ENCODE data around the gene BORA.

- PRO-cap, 3 experiments, result no peak in any of the 3 experiments
- RAMPAGE, long total RNA, 2 experiments, result start-site peak on the plus strand in 2 of 2 experiments, at chr13:54572202-54572258 at its widest, 9 to 39 reads per replicate
- RRBS, result no CpG with 5 or more reads among the region's 35 CpGs
Measured at GRCh38 chr13:54571964-54572749, 1543.5 kb downstream of the OLFM4 start.

- PRO-cap, 3 experiments, result no peak in any of the 3 experiments
- RAMPAGE, long total RNA, 2 experiments, result no peak in any of the 2 experiments
- RRBS, result no CpG with 5 or more reads among the region's 5 CpGs
Measured at GRCh38 chr13:55577399-55578484, 1563.0 kb upstream of the PRR20A start.

- PRO-cap, 3 experiments, result no peak in any of the 3 experiments
- RAMPAGE, long total RNA, 2 experiments, result no peak in any of the 2 experiments
- RRBS, result no CpG with 5 or more reads among the region's 2 CpGs
Measured at GRCh38 chr13:57860723-57861162, 229.2 kb downstream of the PCDH17 start.

DNA sequence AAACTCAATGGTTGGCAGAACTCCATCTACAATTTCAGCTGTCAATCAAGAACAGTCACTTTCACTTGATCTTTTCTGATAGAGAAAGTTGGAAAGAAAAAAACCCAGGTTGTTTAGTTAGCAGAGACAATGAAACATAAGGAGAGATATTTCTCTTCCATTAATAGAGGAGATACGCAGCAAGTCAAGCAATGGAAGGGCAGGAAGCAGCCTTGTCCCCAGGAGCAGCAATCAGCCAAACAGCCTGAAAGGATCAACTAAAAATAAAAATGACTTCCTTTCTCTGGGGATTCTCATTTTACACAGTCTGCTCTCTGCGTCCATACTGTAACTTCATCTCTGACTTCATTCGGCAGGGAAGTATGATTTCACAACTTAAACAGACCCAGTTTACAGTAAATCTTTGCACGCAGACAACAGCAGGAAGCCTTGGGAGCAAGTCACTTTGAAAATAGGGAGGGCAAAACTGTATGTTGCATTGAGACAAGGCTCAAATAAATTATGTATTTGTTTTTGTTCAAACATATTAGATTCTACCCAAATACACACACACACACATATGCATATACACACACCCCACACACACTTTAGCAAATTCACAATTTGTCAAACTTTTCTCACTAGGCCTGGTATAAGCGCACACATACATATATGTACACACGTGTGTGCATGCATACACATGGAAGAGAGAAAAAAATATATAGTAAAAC is 826.6 kb downstream of the DIAPH3 start:
- PRO-cap, 3 experiments, result no peak in any of the 3 experiments
- RAMPAGE, long total RNA, 2 experiments, result no peak in any of the 2 experiments
- RRBS, result no CpG with 5 or more reads among the region's 6 CpGs

- PRO-cap, 3 experiments, result peak in 1 of 3 experiments; most common minus-strand start chr13:59342427 (in 1)
- RAMPAGE, long total RNA, 2 experiments, result no peak in any of the 2 experiments
- RRBS, result no CpG with 5 or more reads among the region's 1 CpG
Measured at GRCh38 chr13:59342330-59342611, 821.5 kb downstream of the DIAPH3 start.

GRCh38 chr13:59458860-59459606 is 704.7 kb downstream of the DIAPH3 start:
- PRO-cap, 3 experiments, result peak in 1 of 3 experiments; most common plus-strand start chr13:59459141 (in 1); most common minus-strand start chr13:59458969 (in 1)
- RAMPAGE, long total RNA, 2 experiments, result no peak in any of the 2 experiments
- RRBS, result no CpG with 5 or more reads among the region's 9 CpGs

DNA sequence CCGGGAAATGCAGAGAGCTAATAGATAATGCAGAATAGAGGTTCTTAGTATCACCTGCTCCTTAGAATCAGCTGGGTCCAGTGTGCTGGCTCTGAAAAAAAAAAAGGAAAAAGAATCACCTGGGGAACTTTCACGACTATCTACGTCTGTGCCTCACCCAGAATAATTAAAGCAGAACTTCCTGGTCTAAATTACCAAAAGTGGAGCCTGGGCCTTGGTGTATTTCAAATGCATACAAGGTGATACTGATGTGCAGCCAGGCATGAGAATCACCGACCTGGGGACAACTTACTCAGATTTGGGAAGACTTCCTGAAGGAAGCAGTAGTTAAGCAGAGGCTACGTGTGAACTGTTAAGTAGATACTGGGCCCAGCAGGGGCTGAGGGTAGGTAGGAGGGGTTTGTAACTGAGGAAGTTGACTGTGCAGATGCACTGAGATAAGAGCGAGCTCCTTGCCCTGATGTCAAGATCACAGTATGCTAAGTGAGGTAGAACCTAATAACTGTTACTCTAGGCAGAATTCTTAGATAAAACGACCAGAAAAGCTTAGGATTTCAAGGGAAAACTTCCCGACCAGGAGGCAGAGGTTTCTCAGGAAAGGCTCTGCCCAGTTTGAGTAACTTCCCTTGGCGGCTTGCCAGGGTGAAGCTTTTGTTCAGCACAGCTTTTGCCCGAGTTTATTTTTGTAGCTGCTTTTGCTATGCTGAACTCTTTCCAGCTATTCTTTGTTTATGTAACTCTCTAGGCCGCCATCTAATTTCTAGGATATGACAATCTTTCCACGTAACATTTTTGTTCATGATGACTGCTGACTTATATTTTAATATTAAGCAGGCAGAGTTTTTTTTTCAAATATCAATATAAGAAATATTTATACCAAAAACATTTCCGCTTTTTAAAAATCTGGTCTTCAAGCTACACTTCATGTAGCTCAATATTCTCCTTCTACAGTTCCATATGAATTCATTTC is 632.1 kb downstream of the DIAPH3 start:
- PRO-cap, 3 experiments, result no peak in any of the 3 experiments
- RAMPAGE, long total RNA, 2 experiments, result no peak in any of the 2 experiments
- RRBS, result no CpG with 5 or more reads among the region's 13 CpGs

DNA sequence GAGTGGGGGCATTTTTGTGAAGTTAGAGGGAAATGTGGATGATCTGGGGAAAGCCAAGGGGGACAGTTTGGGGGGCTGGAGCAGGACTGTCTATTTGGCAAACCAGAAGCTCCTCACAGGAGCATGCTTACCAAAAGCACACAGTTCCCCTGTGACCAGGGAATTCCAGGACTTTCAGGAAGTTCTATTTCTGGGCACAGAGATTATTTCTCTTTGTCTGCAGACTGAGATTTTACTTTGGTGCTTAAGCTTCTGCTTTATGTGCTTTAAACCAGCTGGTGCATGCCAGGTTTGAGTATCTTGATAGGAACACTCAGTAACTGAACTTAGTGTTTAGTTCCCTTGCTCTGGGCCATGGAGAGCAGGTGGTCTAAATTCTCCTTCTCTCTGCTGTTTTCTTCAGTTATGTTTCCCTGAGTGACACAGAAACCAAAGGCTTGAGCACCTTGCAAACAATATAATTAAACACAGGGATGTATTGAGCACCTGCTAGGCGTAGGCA is 525.2 kb downstream of the DIAPH3 start:
- PRO-cap, 3 experiments, result no peak in any of the 3 experiments
- RAMPAGE, long total RNA, 2 experiments, result no peak in any of the 2 experiments
- RRBS, result no CpG with 5 or more reads among the region's 1 CpG

- PRO-cap, 3 experiments, result no peak in any of the 3 experiments
- RAMPAGE, long total RNA, 2 experiments, result no peak in any of the 2 experiments
- RRBS, result no CpG with 5 or more reads among the region's 4 CpGs
Measured at GRCh38 chr13:60409402-60410245, 12.6 kb downstream of the TDRD3 start.

GRCh38 chr13:62512125-62512612 is 1096.5 kb upstream of the PCDH20 start:
- PRO-cap, 3 experiments, result no peak in any of the 3 experiments
- RAMPAGE, long total RNA, 2 experiments, result no peak in any of the 2 experiments
- RRBS, result no CpG with 5 or more reads among the region's 5 CpGs

GRCh38 chr13:62864892-62865191 is 881.7 kb upstream of the ENSG00000237378 start:
- PRO-cap, 3 experiments, result peak in 3 of 3 experiments; most common minus-strand start chr13:62865130 (in 2)
- RAMPAGE, long total RNA, 2 experiments, result no peak in any of the 2 experiments
- RRBS, result no CpG with 5 or more reads among the region's 1 CpG

DNA sequence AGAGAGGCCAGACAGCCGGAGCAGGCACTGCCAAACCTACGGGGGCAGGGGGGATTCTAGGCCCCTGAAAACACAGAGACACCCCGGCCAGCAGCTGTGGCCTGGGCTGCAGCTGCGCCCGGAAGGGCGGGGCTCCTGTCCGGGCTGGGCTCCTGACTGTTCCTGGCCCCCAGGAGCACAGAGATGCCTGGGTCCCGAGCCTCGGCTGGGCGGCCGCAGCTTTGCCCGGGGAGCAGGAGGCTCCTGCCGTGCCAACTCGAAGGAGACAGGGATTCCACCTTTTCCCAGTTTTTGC is 245.7 kb upstream of the ENSG00000285566 start:
- PRO-cap, 3 experiments, result no peak in any of the 3 experiments
- RAMPAGE, long total RNA, 2 experiments, result no peak in any of the 2 experiments
- RRBS, result 25% methylated on average over 11 of the region's 14 CpGs

- PRO-cap, 3 experiments, result peak in 3 of 3 experiments; most common plus-strand start chr13:65149765 (in 3)
- RAMPAGE, long total RNA, 2 experiments, result start-site peak on the plus strand in 1 of 2 experiments, at chr13:65149947-65149987 at its widest, 25 reads per replicate
- RRBS, result 28% methylated on average over 7 of the region's 41 CpGs
Measured at GRCh38 chr13:65149480-65150158, 1316.8 kb upstream of the ENSG00000285566 start.

DNA sequence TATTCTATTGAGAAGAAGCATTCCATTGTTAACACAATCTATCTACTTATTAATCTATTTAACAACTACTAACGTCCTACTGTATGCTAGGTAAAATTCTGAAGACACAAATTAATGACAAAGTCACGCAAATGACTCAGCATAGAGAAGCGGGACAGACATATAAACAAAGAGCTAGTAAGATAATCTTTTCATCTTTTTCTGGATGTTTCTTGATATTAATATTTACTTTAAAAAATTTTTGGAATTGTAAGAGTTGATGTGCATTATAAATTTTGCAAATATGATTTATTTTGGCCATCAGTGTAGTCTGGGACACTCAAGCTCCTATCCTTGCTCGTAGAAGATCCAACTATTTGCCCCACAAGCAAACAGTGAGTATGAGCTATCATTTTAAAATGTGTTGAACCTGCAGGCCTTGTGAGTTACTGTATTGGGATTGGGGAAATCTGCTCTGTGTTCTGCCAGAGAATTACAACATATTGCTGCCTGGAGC is 109.1 kb downstream of the PCDH9 start:
- PRO-cap, 3 experiments, result no peak in any of the 3 experiments
- RAMPAGE, long total RNA, 2 experiments, result no peak in any of the 2 experiments
- RRBS, result no CpG with 5 or more reads among the region's 4 CpGs

- PRO-cap, 3 experiments, result no peak in any of the 3 experiments
- RAMPAGE, long total RNA, 2 experiments, result no peak in any of the 2 experiments
- RRBS, result no CpG with 5 or more reads among the region's 8 CpGs
Measured at GRCh38 chr13:67229372-67229816, 742 bp downstream of the PCDH9 start.

DNA sequence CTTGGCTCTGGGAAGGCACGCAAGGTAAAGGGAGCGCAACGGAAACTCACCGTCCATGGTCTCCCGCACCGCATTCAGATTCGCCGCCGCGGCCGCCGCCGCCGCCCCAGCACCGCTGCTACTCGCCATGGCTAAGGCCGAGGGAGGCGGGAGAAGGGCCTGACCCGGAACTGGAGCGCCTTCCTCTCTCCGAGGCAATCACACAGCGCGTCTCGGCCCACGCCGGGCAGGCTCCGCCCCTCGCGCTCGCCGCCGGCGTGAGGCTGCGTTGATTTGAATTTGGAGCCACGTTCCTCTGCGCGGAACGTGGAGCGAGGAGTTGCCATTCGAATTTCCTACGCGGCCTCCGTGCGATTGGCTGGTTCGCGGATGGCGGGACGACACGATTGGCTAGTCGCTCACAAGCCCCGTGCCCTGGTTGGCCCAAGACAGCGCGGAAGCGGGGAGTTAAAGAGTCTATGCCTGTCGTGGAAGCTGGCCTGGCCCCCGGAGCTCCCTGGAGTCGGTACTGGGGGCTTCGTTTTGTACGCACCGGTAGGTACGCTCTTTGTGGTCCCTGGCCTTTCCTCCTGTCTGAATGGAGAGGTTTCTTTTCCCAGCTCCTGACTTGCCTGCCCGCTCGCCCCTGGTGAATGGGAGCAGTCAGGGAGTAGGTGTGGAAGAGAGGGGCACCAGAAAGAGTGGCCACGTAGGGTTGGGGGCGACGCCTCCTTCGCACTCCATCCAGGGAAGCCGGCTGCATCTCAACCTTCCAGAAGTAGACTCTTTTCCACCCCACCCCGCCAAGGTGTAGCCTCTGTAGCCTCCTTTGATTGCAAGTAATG is at the start of gene BORA:
Gene BORA, plus strand, starts transcription at position 450 of the 824 bp plus-strand sequence.
- PRO-cap, 3 experiments, result peak in 3 of 3 experiments; most common plus-strand start position 304 of the sequence (in 1); most common minus-strand start position 172 of the sequence (in 3)
- RAMPAGE, long total RNA, 2 experiments, result start-site peak on the minus strand in 1 of 2 experiments, centred at position 191 of the sequence, 231 reads per replicate
- RRBS, result 1% methylated on average over 13 of the region's 69 CpGs

GRCh38 chr13:72773547-72773989 is 8.1 kb downstream of the DIS3 start:
- PRO-cap, 3 experiments, result no peak in any of the 3 experiments
- RAMPAGE, long total RNA, 2 experiments, result start-site peak on the minus strand in 1 of 2 experiments, at chr13:72773691-72773699 at its widest, 17 reads per replicate
- RRBS, result no CpG with 5 or more reads among the region's 3 CpGs

- PRO-cap, 3 experiments, result no peak in any of the 3 experiments
- RAMPAGE, long total RNA, 2 experiments, result no peak in any of the 2 experiments
- RRBS, result no CpG with 5 or more reads among the region's 2 CpGs
Measured at GRCh38 chr13:72911476-72912007, 129.6 kb downstream of the PIBF1 start.

DNA sequence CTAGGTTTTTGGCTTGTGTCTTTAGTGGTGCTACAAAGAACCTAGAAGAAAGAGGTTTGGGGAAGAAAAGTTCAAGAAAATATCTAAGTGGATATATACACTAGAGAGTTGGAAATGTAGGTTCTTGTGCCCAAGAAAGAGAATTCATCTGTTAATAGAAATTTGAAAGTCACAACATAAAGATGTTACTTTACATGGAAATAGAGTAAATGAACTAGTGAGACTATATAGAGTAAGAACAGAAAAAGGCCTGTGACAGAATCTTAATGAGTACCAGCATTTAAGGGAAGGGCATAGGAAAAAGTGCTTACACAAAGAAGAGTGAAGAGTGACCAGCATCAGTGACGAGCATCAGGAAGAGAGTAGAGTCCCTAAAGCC is 78.8 kb upstream of the KLF5 start:
- PRO-cap, 3 experiments, result no peak in any of the 3 experiments
- RAMPAGE, long total RNA, 2 experiments, result no peak in any of the 2 experiments
- RRBS, result no CpG with 5 or more reads among the region's 1 CpG

DNA sequence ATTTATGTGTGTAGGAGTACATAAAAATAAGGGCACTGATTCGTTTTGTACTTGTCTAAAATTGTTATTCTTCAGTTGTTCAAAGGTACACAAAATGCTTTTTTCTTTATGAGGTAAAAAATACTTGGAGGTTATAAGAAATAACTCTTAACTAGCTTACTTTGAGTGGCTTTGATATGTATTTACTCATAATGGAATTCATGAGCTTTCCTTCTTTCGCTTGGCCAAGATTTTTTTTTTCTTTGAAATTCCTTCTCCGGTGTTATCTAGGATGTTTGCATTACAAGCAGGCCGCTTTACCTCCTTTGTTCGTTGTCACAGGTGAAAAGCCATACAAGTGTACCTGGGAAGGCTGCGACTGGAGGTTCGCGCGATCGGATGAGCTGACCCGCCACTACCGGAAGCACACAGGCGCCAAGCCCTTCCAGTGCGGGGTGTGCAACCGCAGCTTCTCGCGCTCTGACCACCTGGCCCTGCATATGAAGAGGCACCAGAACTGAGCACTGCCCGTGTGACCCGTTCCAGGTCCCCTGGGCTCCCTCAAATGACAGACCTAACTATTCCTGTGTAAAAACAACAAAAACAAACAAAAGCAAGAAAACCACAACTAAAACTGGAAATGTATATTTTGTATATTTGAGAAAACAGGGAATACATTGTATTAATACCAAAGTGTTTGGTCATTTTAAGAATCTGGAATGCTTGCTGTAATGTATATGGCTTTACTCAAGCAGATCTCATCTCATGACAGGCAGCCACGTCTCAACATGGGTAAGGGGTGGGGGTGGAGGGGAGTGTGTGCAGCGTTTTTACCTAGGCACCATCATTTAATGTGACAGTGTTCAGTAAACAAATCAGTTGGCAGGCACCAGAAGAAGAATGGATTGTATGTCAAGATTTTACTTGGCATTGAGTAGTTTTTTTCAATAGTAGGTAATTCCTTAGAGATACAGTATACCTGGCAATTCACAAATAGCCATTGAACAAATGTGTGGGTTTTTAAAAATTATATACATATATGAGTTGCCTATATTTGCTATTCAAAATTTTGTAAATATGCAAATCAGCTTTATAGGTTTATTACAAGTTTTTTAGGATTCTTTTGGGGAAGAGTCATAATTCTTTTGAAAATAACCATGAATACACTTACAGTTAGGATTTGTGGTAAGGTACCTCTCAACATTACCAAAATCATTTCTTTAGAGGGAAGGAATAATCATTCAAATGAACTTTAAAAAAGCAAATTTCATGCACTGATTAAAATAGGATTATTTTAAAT is 17.0 kb downstream of the KLF5 start:
- PRO-cap, 3 experiments, result no peak in any of the 3 experiments
- RAMPAGE, long total RNA, 2 experiments, result no peak in any of the 2 experiments
- RRBS, result no CpG with 5 or more reads among the region's 21 CpGs